Renal cortical epithelial cell (primary cell): ENCODE measurements around a stretch of chr2.

DNA sequence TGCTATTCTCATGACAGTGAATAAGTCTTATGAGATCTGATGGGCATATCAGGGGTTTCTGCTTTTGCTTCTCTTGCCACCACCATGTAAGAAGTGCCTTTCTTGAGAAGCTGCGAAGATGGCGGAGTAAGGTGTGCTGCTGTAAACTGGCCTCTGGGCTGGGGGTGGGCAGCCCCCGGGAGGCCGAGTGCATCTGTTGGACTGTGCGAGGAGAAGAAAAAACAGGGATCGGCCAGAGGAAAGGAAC lies 62.2 kb upstream of the DLX2 start:
- RRBS, result no CpG with 5 or more reads among the region's 6 CpGs

- RRBS, result 59% methylated on average over 8 of the region's 20 CpGs
Observed at GRCh38 chr2:172465507-172466040, 38.2 kb downstream of the ITGA6 start.

DNA sequence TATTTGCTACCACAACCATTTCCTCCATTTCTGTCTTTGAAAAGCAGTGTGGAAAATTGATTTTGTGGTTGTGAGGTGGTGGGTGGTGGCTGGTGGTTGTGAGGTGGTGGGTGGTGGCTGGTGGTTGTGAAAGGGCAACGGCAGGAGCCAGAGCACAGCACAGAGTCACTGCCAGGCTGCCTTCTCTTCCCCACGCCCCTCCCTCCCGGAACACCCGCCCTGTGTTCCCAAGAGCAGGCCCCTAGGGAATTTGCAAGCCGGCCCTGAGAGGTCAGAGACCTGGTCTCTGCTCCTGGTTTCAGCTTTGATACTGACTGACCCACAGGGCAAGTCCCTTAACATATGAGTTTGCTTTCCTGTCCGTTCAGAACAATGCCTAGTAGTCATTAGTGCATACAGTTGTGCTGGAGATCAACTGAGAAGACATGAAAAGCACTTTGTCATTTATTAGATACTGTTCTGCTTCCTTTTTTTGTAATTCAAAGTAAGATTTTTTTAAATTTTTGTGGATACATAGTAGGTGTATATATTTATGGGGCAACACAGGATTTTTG lies 53.0 kb downstream of the ITGA6 start:
- RRBS, result 34% methylated on average over 3 of the region's 6 CpGs

DNA sequence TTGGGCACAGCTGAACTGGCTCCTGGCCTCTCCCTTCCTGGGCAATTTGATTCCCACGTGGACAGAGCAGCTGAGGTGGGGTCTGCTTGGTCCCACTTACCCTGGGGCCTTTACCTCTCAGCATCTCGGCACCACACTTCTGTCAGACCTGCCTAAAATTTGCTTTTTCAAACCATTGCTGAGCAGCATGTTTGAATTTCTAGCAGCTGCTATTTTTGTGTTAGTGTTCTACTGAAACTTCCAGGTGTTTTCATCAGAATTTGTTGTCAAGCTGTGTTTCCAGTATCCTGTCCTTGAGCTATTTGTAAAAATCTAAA lies 63.8 kb upstream of the PDK1 start:
- RRBS, result no CpG with 5 or more reads among the region's 2 CpGs

DNA sequence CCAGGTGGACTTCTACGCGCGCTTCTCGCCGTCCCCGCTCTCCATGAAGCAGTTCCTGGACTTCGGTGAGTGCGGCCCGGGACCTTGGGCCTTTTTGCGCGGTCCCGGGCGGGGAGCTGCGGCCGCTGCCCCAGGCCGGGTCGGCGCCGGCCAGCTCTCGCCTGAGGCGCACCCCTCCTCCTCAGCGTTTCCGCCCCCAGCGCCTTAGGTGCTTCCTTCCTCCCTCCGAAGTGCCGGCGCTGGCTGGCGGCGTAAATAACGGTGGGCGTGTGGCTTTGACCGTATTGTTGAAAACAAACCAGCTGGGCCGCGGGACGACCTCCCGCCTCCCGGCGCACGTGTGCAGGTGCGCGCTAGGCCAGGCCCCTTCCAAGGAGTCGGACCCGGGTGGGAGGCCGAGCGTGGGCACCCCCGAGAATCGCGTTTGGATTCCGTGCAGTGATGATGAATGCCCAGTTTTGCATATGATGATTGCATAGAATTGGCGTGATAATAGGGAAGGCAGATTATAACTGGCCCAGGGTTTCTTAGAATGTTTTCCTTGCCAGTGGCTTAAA lies 470 bp downstream of the PDK1 start:
- RRBS, result 1% methylated on average over 30 of the region's 50 CpGs

DNA sequence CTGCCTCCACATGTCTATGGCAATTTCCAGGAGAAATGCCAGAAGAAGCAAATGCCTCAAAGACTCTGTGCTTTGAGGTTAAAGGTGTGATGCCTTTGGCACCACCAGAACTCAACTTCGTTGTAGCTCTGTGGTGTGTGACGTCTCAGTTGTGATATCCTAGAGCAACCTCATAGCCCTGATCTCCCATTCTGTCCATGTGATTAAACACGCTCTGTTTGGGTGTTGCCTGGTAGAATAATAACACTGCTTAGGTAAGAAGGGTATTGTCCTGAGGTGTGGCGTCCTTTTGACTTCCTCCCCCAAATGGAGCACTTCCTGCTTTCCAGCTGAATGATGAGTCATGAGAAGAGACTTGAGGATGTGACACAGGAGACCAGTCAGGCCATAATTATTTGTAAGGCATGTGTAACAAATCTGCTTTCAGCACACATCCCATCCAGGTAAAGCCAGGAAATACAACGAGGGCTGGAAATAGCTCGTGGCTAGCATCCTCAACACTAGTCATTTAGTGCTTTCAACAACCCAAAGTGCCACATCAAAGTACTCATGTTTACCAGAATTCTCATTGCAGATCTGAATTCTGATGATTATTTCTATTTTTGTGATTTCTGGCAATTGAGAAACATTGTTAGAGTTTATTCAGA lies 100.8 kb downstream of the RAPGEF4 start:
- RRBS, result no CpG with 5 or more reads among the region's 6 CpGs

DNA sequence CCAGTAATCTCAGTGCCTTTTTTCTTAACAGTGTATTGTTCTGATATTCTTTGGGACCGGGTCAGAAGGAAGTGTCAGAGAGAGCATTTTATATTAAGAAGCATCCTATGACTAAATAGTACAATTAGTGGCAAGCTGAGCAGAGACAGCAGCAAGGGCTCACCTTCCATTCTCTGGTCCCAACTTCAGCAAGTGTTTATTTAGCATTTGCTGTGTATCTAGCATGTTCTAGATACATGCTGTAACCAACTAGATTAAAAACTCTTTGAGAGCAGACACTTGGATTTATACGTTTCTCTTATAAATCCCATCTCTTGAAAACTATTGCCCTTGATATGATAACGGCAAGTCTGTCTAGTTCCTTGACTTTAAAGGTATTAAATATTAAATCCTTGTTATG lies 126.6 kb downstream of the RAPGEF4 start:
- RRBS, result no CpG with 5 or more reads among the region's 3 CpGs

DNA sequence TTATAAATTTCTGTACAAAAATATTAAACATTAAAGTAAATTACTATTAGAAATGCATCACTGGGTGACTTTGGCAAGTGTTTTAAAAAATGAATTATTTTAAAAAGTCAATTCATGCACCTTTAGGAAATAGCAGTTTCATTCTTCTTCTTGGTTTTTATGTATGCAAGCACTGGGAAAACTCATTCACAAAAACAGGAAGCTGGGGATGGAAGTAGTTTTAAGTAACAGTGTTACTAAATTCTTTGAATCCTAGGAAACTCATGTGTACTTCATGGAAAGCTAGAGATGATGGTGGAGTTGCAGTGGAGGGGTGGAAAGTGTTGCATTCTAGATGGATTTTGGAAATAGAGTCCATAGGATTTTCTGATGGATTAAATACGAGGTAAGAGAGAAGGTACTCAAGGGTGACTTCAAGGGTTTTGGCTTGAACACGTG lies 142.7 kb upstream of the MAP3K20 start:
- RRBS, result no CpG with 5 or more reads among the region's 2 CpGs

- RRBS, result no CpG with 5 or more reads among the region's 15 CpGs
Observed at GRCh38 chr2:172966973-172967602, 108.6 kb upstream of the MAP3K20 start.

DNA sequence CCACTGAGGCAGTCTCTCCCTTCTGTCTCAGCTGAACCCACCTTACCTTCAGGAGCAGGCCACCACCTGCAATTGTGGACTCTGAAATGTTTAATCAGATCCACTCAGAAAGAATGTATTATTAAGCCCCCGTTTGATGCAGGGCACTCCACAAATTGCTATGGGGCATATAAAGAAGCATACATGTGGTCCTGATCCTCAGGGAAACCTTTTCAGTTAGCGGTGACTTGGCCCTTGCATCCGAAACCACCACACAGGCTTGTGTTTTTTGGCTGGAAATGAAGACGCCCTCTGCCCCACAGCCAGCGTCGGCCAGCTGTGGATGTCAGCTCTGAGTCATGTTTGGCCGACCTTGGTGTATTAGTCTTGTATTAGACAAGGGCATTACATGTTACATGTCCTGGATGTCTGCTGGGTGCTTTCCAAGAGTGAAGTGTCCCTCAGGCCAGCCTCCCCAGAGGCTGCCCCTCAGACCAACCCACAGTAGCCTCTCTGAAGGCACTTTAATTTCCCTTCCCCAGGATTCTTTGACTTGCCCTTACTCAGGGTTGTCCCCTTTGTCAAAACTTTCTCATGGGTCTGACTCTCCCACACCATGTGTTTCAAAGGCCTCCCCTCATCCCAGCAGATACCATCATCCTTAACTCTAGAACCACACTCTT lies 107.5 kb upstream of the MAP3K20 start:
- RRBS, result no CpG with 5 or more reads among the region's 7 CpGs

DNA sequence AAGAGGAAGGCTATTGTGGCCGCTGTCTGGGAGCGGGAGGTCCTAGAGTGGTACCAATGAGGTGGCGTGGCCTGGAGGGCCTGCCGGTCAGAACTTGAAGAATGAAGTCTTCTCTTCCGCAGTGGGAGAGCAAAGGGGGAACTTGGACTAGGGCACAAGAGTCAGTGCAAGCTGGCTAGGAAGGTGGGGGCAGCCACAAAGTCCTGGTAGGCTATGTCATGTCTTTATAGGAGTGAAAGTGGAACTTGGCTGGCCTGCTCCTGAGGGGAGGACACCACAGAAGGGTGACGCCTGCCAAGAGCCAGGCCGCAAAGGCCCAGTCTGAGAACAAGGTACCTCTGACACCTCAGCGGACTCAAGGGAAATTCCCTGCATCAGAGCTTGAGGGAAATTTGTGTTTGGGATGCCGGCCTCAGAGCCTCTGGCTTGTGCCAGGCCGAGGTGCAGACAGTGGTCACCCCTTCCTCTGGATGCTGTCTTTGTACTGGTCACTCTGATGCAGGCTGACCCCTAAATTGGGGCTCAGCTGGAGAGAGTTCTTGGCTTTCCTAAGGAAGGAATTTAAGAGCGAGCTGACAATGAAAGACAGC lies 32.1 kb upstream of the MAP3K20 start:
- RRBS, result no CpG with 5 or more reads among the region's 11 CpGs

GRCh38 chr2:173044018-173044535 lies 31.6 kb upstream of the MAP3K20 start:
- RRBS, result 100% methylated on average over 1 of the region's 12 CpGs

DNA sequence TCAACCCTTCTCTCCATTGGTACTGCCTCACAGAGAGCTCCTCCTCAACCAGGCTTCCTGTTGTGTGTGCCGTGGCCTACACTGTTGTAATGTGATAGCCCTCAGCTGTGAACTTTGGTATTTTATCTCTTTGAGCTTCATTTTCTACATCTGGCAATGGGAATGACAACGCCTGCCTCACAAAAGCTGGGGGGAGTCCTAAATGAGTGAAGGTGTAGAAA lies 16.9 kb upstream of the MAP3K20 start:
- RRBS, result no CpG with 5 or more reads among the region's 2 CpGs

GRCh38 chr2:173106443-173107442 lies 31.1 kb downstream of the MAP3K20 start:
- RRBS, result no CpG with 5 or more reads among the region's 5 CpGs

- RRBS, result no CpG with 5 or more reads among the region's 4 CpGs
Observed at GRCh38 chr2:173192064-173192539, 116.5 kb downstream of the MAP3K20 start.

DNA sequence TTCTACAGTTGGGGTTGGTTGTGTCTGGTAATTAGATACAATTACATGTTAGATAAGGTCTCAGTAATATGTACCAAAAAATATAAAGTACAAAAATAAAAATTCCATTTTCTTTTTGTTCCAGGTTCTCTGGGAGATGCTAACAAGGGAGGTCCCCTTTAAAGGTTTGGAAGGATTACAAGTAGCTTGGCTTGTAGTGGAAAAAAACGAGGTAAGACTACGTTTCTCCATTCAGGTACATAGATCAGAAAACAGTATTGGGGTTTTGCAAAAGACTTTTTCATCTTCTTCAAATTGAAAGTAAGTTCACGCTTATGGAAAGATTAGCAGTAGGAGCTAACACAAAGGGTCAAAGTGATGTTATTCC lies 122.2 kb downstream of the MAP3K20 start:
- RRBS, result no CpG with 5 or more reads among the region's 3 CpGs

DNA sequence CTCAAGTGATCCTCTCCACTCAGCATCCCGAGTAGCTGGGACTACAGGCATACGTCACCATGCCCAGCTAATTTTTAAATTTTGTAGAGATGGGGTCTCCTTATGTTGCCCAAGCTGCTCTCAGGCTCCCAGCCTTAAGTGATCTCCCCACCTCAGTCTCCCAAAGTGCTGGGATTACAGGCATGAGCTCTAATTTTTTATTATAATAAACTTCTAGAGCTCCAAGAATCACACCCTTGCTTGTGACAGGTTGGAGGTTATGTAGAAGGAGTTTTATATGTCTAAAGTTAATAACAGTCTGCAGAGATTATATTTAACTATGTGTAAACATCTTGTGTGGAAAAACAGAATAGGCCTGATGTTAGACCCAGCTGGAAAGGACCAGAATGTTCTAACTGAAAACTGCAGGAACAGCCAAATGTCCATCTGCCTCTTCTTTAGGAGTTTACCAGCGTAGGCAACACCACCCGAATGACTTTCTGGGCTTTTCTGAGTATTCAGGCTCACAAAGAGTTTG lies 67.2 kb upstream of the CDCA7 start:
- RRBS, result no CpG with 5 or more reads among the region's 4 CpGs

DNA sequence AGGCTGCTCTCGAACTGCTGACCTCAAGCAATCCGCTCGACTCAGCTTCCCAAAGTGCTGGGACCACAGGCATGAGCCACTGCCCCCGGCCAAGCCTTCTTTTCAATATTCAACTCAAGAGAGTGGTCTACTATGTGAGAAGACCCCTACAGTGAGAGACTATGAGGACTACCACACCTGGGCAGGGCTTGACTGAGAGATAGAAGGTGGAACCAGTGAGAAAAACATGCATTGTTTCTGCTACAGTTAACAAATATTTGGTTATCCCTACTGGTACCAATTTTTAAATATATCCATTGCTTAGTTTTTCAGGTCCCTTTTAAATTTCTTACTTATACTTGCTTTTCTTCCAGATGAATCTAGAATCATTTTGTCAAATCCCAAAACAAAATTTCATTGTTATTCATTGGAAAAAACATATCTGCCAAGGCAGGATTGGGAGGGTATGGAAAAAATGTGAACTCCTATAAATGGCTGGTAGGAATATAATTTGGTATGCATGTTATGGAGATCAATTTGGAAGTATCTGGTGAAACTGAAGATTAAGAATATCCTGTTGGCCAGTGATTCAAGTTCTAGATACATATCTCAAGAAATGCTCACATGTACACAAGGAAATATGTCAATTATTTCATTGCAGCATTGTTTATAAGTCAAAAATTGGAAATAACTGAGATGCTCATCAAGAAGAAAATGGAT lies 63.1 kb downstream of the SP3 start:
- RRBS, result no CpG with 5 or more reads among the region's 4 CpGs

DNA sequence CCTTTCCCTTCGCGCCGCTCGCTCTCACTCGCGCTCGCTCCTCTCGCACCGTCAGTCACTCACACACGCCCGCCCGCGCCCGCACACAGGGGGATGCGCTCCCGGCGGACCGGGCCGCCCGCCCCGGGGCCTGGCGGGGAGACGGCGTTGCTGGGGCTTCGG lies 469 bp downstream of the SP3 start:
- RRBS, result no CpG with 5 or more reads among the region's 25 CpGs

DNA sequence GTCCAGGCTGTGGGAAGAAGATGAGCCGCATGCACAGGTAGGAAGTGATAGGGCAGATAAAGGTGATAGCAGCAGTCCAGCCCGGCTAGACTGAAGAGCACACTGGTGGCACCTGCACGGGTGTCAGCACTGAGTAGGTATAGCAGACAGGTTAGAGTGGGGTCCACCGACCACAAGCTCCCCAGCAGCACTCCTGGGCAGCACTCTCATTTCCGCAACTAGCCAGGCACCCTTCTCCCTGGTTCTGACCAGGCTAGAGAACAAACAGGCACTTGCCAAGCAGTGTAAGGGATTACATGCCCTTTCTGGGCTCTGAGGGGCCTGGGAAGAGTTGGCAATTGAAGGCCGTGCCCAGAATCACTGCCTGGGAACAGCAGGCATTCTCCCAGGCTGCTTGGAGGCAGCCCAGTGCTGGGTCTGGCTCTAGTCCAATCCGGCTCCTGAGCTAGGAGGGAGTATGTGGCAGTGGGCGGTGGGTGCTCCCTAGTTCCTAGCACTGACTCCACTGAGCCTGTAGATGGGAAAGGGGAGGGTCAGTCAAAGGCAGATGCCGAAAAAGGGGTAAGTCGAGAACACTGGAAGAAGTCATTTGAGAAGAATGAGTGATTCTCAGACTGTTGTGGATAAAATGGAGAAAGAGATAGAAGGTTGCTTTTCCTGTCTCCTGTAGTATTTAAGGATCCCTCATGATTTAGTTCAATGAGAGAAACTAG lies 34.1 kb upstream of the SP3 start:
- RRBS, result no CpG with 5 or more reads among the region's 10 CpGs